Ureter (tissue), 1 donor: ENCODE results near the genes ATP5F1B and MYO1A.

DNA sequence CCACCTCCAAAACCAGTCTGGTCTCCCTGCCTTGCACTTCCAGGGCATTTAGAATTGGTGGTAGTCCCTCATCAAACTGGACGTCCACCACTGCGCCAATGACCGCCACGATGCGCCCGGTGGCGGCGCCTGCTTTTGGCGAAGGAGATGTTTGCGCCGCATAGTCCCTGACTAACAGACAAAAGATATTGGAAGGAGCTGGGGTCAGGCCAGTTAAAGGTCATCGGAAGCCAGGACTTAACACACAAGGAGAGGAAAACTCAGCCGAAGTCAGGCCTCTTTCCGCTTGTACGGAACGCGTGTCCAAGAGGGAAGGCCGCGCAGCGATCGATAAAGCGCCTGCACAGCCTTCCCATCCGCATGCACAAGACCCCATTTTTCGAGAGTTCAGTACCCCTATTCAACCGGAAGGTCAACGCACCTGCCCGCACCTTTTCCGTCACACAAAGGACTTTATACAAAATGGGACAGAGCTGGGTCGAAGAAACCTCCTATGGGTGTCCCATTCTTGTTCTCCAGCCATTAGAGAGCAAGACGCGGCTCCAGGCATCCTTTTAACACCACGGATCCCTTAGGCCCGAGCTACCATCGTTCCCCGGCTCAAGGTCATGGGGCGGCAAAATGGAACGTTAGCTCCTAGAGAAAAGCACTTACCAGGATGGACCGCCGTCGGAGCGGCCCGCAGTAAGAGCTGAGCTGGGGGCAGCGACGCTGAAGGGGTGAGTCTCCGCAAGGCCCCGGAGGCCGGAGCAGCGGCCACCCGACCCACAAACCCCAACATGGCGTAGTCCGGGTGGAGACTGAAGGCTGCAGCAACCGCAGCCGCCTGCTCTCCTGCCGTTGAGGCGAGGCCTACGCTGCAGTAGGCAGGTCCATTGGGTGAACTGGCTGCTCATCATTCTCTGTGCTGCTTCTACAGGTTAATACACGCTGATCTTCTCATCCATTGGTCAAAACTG, at the start of gene ATP5F1B:
TSS of gene ATP5F1B (minus strand) at position 802 of the 959 bp plus-strand sequence.
- PRO-cap: bidirectional peak, plus-strand start outside the sequence, minus-strand start at position 781 of the sequence

DNA sequence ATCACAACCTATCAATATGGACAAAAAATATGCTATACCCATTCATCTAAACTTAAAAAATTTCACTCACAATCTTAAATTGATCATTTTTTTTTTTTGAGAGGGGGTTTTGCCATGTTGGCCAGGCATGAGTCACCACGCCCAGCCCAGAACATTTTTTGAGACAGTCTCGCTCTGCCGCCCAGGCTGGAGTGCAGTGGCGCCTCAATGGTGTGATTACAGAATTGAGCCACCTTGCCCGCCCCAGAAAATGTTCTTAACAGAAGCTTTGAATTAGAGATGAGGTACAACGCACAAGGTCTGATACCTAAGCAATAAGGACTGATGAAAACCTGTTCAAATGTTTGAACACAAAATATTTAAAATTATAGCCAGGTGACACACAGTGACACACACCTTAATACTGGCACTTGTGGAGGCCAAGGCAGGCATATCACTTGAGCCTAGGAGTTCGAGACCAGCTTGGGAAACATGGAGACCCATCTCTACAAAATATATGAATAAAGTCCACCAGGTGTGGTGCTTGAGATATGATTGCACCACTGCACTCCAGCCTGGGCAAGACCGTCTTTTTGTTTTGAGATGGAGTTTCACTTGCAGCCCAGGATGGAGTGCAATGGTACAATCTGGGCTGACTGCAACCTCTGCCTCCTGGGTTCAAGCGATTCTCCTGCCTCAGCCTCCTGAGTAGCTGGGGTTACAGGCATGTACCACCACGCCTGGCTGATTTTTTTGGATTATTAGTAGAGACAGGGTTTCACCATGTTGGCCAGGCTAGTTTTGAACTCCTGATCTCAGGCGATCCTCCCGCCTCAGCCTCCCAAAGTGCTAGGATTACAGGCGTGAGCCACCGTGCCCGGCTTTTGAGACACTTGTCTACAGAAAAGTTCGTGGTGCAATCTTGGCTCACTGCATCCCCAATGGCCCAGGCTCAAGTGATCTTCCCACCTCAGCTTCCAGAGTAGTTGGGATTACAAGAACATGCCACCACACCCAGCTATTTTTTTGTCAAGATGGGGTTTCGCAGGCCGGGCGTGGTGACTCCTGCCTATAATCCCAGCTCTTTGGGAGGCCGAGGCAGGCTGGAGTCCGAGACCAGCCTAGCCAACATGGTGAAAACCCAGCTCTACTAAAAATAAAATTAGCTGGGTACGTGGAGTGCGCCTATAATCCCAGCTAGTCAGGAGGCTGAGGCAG, 16.2 kb upstream of the ATP5F1B start:
- PRO-cap: no peak

GRCh38 chr12:56676940-56677632, 11.0 kb downstream of the PTGES3 start:
- PRO-cap: no peak

GRCh38 chr12:56768390-56769026, 5.4 kb downstream of the HSD17B6 start:
- PRO-cap: no peak

GRCh38 chr12:56941630-56942177, 7.5 kb upstream of the SDR9C7 start:
- PRO-cap: no peak

DNA sequence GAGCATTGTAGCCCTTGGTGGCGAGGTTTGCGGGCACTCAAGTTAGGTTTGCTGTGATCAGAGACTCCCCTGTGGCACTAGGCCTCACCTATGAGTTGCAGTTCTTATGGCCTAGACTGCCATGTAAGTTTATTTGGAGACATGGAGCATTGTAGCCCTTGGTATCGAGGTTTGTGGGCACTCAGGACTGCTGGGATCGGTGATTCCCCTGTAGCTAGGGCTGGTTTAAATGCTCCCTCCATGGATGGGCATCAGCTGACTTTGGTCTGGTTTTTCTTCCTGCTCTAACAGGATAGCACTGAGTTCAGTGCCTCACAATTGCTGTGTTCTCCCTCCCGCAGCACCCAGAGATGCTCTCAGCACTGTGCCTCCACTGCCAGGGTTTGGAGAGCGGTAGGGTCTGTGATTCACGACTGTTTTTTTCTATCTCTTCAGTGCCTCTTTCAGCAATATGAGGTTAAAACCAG, 8.1 kb downstream of the RDH16 start:
- PRO-cap: no peak

DNA sequence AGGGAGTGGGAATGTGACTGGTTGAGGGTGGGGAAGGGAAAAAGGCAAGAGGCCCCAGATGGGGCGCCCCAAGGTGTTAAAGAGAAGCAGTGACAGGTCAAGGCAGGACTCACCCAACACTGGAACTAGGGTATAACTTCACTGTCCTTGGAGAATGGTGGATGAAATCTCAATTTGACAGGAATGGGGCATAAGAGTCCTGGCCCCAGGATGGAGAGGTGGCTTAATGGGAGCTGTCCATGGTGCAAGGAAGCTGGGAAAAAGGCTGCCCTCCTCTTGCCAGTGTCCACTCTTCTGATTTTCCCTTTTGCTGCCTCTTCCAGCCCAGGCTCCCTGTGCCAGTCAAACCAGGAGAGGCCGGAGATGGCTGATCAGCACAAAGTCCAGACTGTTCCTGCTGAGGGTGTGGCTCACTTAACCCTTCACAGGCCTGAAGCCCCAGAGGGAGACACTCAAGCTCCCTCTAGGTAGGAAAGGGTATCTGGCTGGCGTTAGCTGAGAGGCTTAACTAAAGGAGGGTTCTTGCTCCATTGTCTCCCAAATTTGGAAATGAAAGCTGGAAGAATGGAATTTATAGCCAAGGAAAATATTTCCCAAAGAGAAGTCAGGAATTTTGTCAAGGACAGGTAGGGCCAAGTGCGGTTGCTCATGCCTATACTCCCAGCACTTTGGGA, at the start of gene MYO1A:
TSS of gene MYO1A (minus strand) at position 356 of the 674 bp plus-strand sequence.
- PRO-cap: no peak

- PRO-cap: bidirectional peak, plus-strand start at chr12:57086698, minus-strand start at chr12:57086588
These were observed 2.3 kb upstream of the NAB2 start for GRCh38 chr12:57086538-57087027.

GRCh38 chr12:57126971-57128192, 901 bp upstream of the LRP1 start:
- PRO-cap: unidirectional peak, plus-strand start at chr12:57127451; bidirectional peak, plus-strand start at chr12:57128074, minus-strand start at chr12:57127849

GRCh38 chr12:57138407-57138701, 10.1 kb downstream of the LRP1 start:
- PRO-cap: no peak

DNA sequence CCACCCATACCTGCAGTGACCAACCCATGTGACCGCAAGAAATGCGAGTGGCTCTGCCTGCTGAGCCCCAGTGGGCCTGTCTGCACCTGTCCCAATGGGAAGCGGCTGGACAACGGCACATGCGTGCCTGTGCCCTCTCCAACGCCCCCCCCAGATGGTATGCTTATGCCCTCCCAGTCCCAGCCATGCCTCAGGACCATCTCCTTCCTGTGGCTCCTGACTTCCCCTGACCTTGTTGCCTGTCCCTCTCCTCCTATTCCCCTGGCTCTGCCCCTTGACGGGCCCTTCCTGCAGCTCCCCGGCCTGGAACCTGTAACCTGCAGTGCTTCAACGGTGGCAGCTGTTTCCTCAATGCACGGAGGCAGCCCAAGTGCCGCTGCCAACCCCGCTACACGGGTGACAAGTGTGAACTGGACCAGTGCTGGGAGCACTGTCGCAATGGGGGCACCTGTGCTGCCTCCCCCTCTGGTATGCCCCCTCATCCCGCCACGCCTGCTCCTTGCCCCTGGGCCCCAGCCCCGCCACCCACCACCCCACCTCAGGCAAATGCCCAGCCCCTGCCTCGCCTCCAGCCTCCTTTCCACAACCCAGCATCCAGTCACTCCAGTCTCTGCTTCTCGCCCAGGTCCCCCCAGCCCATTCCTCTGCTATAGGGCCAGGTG, 6.5 kb upstream of the NXPH4 start:
- PRO-cap: no peak

- PRO-cap: no peak
These were observed 1.9 kb upstream of the SHMT2 start for GRCh38 chr12:57227708-57227972.

GRCh38 chr12:57230311-57231150, 1.0 kb downstream of the SHMT2 start:
- PRO-cap: no peak

DNA sequence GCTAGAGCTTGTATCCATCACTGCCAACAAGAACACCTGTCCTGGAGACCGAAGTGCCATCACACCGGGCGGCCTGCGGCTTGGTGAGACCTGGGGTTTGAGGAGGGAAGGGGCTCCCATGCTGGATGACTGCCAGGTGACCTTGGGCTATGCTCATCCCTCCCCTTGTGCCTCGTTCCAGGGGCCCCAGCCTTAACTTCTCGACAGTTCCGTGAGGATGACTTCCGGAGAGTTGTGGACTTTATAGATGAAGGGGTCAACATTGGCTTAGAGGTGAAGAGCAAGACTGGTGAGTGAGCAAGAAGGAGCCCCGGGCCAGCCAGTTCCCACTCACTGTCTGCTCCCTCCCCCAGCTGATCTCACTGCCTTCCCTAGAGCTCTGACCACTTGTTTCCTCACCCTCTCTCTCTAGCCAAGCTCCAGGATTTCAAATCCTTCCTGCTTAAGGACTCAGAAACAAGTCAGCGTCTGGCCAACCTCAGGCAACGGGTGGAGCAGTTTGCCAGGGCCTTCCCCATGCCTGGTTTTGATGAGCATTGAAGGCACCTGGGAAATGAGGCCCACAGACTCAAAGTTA, 3.0 kb downstream of the NDUFA4L2 start:
- PRO-cap: no peak

DNA sequence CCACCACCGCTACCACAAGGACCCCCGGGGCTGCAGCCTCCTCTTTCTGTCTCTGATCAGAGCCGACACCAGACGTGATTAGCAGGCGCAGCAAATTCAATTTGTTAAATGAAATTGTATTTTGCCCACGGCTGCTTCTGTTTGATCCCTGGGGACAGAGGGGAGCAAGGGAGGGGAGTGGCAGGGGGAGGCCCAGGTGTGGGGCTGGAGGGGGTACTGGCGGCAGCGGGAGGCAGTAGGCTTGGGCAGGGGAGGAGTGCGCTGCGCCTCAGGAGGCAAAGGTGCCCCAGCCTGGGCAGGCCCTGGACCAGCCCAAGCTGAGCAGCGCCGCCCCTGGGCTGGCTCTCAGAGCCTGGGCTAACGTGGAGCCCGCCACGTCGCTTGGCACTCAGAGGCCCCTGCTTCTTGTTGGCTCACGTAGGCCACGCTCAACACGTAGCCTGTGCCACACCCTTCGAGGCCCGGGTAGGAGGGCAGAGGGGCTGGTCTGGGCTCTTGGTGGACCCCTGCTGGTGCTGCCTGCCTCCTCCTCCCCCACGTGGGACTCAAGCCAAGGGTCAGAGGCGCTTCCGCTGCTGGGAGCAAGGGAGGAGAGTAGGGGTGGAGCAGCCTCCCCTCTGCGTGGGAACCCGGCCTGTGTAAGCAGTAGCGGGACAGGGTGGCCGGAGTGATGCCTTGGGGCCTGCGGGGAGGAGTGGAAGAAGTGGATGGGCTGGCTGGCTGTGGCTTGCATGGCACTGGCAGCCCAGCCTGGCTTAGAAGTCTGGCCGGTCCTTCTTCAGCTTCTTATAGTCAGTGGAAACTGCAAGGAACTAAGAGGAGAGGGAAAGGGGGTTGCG, 1.9 kb downstream of the NDUFA4L2 start:
- PRO-cap: no peak

DNA sequence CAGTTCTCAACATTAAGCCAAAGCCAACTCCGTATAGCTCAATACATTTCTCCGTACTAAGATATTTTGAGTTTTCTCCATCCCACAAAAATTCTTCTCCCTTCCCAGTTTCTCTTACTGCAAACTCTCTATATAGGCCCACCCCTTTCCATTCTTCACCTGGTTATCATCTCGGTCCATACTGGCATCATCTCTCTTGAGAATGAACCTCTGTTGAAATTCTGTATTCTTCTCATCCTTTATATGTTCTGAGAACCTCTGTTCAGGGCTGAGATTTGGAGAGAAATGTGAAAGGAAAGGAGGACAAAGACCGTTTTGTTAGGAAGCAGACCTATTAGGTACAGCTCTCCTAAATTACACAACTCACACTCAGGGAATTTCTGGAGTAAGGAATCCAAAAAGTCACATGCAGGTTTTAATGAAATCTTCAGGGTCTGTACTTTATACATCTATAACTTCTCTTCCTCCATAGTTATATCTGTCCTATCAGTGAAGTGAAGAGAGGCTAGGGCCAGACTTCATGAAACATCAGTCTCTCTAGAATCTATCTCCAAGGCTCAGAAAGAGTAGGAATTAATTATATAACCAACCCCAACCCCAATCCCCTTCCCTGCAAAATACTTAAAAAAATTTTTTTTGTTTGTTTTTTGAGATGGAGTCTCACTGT, 44.4 kb upstream of the STAC3 start:
- PRO-cap: no peak

DNA sequence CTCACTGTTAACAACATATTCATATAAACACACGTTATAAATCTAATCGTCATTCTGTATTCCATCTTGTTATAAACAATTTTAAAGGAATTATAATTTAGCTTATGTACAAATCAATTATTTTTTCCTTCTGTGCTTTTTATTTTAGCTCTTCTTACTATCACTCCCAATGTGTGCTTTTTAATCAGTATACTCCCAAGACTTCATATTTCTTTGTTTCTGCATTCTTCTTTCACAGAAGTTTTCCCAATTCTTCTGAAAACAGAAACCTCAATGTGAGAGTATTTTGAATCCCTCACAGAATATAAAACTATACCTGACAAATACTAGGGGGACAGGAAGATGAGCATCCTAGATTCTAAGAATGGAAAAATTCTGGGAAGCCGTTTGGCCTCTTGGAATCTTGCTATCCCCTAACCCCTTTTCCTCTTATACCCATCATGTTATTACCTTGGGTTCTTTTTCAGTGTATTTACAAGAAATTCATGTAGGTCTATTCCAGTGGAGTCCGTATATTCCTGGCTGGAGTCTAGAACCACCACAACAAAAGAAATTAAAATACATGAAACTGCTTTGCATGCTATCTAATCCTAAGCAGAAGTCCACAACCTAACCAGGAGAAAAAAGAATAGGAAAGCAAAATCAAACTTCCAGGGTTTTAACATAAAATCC, 46.8 kb upstream of the STAC3 start:
- PRO-cap: no peak

- PRO-cap: no peak
These were observed 747 bp upstream of the INHBE start for GRCh38 chr12:57454283-57454836.

DNA sequence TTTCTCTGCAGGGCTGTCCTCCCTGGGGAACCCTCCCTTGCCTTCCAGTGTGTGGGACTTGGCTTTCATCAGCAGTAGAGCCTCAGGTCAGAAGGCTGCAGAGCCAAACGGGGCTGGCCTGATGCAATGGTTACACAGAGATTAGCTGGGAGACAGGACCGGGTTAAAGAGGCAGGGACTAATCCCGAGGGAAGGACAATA, 845 bp downstream of the DDIT3 start:
- PRO-cap: no peak

- PRO-cap: no peak
These were observed 2.9 kb downstream of the MBD6 start for GRCh38 chr12:57525548-57525949.